Mesangial cell (primary cell): ENCODE results near the gene PDE6B.

- RAMPAGE, long total RNA = no peak
Observed at GRCh38 chr4:241372-242052, 63.8 kb downstream of the ZNF732 start.

DNA sequence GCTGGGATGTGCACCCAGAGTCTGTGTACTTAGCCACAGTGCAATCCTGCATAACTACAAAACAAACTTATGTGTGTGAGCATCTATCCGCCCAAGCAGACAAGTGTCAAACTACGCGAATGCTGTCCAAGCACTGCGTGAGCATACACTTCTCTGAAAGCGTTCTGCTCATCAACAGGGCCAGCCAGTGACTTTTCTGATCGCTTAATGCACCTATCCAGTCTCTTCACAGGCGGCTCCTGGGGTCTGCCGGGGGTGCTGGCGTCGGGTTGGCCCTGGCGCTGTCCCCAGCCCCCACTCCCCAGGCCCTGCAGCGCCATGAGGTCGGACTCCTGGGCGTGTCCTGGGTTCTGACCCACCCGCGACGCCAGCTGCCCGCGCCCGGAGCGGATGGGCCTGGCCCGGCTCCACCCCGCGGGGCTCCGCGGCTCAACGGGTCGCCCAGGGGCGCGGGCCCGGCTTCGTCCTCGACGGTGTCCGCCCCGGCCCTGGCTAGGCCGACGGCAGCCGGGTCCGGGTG, 1.4 kb upstream of the ZNF141 start:
- RAMPAGE, long total RNA = no peak

DNA sequence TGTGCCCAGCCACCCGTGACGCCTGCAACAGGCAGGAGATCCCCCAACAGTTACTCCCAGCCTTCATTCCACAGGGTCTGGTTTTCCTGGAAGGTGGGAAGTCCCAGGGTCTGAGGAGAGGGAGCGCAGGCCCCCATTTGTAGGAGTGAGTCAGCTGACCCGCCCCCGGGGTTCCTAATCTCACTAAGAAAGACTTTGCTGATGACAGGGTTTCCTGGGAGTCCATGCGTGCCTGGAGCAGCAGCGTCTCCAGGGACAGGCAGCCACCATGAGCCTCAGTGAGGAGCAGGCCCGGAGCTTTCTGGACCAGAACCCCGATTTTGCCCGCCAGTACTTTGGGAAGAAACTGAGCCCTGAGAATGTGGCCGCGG, at the start of gene PDE6B:
TSS of gene PDE6B (plus strand) at position 215 of the 371 bp plus-strand sequence.
- RAMPAGE, long total RNA = no peak

- RAMPAGE, long total RNA = no peak
Observed at GRCh38 chr4:692538-693125, 3.7 kb upstream of the SLC49A3 start.

DNA sequence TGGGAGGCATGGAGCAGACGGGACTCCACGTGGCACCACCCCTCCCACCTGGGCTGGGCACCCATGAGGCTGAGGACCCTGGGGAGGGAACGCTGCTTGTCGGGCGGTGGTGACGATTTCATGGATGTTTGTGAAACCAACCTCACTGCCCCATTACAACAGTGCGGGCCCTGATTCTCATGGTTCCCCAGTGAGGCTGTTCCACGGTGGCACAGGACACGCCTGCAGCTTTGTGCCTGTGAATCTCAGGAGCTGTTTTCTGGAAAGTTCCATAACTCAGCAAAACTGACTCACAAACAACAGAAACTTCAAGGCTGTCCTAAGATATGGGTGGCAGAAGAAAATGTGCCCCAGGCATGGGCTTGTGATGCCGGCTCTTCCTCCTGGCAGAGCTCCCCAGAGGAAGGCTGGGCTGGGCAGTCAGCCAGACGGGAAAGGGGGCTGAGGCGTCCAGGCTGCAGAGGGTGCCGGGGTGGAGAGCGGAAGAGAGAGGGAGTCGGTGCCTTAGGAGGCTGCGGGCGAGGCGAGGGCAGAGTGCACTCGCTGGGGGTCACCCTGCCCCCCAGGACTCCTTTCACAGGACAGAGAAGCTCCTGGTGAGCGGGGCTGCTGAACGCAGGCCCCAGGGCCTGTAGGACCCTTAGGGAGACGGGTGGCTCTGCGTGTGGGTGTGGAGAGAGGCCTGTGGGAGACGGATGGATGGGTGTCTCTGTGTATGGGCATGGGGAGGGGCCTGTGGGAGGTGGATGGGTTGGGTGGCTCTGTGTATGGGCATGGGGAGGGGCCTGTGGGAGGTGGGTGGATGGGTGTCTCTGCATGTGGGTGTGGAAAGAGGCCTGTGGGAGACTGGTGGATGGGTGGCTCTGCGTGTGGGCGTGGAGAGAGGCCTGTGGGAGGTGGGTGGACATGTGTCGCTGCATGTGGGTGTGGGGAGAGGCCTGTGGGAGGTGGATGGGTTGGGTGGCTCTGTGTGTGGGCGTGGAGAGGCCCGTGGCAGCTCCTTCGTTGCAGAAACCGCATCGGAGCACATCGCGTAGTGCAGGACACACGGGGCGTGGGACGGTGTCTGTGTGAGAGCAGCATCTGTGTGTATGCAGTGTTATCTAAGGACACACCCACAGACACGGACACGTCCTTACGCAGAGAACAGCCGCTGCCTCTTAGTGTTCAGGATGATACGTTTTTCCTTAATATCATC, 15.8 kb downstream of the PCGF3 start:
- RAMPAGE, long total RNA = no peak

DNA sequence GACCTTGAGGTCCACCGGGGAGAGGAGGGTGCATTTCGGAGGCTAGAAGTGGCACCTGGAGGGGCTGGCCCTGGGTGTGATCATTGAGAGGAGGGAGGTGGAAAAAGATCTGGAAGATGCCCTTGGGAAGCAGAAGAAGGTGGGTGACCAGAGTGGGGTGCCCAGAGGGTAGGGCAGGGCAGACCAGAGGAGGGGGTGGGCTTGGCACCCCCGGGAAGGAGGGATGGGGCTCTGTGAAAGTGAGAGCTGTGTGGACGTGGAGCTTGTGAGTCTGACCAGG, 17.6 kb downstream of the PCGF3 start:
- RAMPAGE, long total RNA = no peak

DNA sequence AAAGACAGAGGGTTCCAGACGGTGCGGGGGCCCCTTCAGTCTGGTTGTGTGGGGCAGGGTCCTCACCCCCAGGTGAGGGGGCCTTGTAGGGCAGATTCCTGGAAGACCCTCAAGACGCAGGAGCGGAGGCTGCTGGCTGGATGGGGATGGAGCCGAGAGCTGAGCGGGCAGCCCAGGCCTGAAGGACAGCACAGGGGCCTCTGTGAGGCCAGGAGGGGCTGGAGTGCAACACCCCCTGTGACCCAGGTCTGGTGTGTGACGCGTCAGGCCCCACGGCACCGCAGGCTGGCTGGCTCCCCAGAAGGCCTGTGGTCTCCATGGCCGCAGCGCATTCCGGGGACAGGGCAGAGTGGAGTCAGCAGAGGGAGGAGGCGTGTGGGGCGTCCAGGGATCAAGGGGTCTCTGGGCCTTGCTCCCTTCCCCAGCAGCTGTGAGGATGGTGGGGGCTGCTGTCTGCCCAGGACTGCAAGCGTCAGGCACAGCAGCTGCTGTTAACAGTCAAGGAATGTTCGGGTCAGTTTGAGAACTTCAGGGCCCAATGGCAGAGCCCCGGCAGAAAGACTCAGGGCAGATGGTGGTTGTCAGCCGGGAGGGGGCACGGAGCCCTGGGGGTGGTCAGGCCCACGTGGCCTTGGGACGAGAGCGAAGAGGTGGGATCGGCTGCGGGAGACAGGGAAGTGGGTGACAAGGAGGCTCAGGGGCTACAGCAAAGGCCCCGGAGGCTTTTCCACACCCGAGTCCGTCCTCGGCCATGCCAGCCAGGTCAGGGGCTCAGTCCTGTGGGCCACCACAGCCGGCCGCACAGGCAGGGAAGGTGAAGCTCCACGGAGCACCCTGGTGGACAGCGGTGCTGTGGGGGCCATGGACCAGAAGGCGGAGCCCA, 18.2 kb downstream of the PCGF3 start:
- RAMPAGE, long total RNA = no peak

- RAMPAGE, long total RNA = no peak
Observed at GRCh38 chr4:751404-752074, 45.9 kb downstream of the PCGF3 start.

GRCh38 chr4:760202-761285, 54.9 kb downstream of the PCGF3 start:
- RAMPAGE, long total RNA = no peak

GRCh38 chr4:903541-903856, 28.6 kb downstream of the GAK start:
- RAMPAGE, long total RNA = no peak

DNA sequence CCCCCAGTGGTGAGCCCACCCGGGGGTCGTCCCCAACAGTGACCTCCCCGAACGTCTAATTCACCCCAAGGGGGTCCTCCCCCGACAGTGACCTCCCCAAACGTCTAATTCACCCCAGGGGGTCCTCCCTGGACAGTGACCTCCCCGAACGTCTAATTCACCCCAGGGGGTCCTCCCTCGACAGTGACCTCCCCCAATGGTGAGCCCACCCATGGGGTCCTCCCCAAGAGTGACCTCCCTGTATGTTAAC, 6.2 kb downstream of the GAK start:
- RAMPAGE, long total RNA = no peak

DNA sequence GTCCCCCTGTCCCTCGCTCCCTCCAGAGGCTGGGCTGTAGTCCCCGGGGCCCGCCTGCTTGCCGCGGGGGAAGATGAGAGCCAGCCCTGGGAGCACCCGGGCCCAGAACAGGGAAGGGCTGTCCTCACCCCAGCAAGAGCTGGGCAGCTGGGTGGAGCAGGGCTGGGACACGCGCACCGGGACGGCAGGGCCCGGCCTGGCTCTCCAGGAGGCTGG, 853 bp downstream of the DGKQ start:
- RAMPAGE, long total RNA = no peak

DNA sequence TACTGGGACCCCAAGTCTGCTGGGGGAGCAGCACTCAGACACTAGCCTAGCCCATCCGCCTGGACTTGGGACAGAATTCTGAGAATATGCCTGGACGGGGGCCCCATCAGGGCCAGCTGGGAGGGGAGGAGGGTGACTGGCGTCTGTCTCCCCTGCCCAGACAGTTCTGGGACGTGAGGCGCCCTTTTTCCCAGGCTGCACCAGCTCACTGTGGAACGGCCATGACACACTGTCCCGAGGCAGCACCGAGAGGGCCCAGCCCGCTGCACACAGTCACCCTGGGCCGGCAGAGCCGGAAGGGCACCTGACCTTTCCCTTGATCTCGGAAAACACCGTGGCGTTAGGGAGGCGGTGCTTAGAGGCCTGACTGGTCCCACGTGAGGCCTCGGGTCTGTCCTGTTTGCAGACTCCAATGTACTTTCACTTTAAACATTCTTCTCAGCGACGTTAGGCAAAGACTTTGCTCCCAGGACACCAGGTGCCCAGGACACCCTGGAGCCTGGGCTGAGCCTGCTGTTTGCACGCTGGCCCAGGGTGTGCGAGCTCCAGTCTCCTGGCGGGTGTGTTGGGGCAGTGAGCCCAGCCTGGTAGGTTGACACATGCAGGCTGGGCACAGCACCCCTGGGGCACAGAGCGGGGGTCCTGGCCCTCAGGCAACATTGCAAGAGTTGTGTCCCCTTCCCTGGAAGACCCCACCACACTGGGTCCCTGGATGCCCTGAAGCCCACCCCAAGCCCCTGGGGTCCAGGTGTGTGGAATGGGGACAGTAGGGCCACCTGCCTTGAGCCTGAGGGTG, 594 bp downstream of the SLC26A1 start:
- RAMPAGE, long total RNA = no peak

DNA sequence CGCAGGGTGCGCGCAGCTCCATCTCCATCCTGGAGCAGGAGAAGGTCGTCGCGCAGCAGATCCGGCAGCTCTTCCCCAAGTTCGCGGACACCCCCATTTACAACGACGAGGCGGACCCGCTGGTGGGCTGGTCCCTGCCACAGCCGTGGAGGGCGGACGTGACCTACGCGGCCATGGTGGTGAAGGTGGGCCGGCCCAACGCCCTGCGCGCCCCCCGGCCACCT, 8.7 kb upstream of the SLC26A1 start:
- RAMPAGE, long total RNA = no peak

GRCh38 chr4:1143715-1144942, 28.3 kb downstream of the SPON2 start:
- RAMPAGE, long total RNA = no peak

DNA sequence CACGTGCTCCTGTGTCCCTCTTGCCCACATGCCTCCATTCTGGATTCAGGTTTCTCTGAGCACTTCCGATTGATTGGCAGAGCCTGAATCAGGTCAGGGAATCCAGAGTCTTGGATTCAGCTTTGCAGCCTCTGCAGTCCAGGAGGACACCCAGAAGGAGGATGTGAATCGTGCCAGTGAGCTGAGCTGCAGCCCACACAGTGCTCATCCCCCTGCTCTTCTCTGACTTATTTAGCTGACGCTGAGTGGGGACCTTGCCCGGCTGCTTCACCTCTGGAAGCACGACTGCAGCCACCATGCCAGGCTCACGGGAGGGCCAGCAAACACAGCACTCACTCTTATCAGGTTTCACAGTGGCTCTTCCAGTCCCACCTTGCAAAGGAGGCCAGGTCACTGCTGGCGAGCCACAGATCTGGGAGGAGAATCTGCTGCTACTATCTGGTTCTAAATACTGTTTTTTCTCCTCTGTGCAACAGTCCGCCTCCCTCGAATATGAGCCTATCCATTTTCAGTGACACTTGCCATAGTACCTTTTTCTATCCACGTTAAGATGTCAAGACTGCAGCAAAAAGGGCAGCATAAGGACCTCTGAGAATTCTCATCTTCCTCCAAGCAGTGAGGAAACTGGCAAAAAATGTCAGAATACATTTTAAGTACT, 6.7 kb upstream of the SPON2 start:
- RAMPAGE, long total RNA = no peak

DNA sequence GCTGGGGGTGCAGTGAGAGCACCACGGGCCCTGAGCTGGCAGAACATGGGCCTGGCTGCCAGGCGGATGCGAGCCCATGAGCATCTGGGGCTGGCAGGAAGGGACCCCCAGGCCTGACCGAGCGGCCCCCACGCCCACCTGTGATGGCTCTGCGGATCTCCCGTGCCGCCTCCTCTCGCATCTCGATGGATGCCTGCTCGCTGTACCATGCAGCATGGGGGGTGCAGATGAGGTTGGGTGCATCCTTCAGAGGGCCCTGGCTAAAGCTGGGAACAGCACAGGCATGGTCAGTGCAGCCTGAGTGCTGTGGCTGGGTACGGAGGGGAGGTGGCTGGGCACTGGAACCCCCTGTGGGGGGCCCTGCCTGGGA, 35.6 kb downstream of the CTBP1 start:
- RAMPAGE, long total RNA = no peak

DNA sequence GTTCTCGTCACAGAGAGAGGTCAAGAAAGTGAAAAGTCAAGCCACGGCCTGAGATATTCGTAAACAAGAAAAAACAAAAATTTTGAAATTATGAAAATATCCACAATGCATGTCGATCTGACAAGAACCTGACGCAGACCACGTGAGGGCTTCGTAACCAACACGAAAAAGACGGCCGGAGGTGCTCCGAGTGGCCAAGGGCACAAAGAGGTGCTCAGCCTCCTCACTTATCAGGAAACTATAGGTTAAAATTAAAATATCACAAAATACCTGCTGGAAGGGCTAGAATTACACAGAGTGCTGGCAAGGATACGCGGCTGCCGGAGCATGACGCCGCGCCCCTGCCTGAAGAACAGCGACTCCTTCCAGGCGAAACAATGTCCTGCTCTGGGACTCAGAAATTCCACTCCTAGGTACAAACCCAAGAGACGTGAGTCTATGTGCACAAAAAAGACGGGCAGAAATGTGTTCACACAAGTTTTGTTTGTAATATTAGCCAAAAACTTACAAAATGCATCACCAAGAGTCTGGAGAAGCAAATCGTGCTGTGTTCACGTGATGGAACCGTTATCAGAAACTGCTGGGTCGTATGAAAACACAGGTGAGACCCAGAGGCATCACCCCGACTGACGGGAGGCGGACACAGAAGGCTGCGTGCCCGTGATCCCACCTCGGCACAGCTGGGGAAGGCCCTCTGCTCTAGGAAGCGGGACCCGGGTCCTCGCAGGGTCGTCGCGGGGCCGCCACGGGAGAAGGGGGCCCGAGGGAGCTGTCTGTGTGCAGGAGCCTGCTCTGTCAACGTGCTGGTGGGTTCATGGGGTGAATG, 27.7 kb downstream of the CTBP1 start:
- RAMPAGE, long total RNA = no peak

DNA sequence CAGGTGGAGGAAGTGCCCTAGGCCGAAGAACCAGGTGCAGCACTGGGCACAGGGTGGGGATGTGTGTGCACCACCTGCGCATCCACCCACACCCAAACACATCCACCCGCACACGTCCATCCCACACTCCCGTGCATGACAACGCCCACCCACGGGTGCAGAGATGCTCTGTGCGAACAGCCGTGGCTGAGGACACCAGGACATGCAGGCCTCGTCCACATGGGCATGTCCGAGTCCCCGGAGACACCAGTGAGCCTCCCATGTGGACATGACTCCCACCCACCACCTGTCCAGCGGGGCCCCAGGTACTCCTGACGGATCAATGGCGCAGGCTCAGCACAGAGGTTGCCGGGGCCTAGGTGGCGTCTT, 19.7 kb downstream of the CTBP1 start:
- RAMPAGE, long total RNA = no peak

- RAMPAGE, long total RNA = no peak
Observed at GRCh38 chr4:1241229-1241718, 7.7 kb downstream of the CTBP1 start.